Cardiac septum (tissue), 1 donor: ENCODE data around the genes ZCRB1, NELL2 and SCAF11.

DNA sequence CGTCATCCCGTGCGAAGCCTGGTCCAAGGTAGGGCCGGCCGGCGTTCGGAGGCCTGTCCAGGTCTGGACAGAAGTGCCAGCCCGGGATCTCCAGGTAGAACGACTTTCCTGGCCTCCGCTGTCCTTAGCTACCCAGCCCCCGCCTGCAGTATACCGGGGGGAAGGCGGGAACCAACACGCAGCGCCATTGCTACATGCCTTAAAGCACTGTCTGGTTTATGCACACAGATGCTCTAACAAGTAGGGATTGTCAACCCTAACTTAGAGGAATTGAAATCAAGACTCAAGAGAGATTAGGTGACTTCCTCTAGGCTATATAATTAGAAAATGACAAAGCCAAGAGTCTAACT is 561 bp upstream of the YAF2 start:
- PRO-cap, result no peak

DNA sequence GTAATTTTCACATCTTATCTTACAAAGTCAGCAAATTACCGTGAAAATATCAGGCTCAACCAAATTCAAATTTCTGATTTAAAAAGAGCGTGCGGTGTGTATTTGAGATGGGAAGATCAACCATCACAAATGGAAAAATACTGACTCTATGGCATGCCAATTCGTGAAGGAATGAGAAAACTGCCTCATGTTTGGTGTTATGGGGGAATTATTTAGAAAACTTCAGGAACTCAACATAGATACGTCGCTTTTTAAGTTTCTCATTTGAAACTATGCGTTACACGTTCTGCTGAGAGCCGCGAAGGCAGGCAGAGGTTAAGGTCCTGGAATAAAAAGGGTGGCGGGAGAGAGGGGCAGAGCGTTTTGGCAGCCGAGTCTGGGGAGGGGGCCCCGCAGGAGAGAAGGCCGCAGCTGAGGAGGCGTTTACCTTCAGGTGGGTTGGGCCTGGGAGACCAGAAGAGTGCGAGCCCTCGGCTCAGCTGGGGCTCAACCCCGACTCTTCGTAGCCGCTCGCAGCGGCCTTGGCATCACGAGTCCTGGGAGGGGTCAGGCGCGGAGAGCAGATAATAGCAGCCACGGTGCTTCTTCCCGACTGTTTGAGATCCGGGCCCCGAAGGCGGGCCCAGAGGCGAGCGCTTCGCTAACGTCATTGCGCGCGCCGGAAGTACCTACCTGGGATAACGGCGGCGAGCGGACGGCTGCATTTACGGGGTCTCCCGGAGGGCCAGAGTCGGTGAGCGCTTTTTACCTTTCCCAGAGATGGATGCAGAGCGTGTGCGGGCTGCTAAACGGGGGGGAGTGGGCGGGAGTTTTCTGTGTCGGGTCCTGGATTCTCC is at the start of gene ZCRB1:
ZCRB1 (minus strand) TSS at position 598 of the 836 bp plus-strand sequence.
- PRO-cap, result bidirectional peak, plus-strand start at position 671 of the sequence, minus-strand start at position 598 of the sequence

- PRO-cap, result unidirectional peak, plus-strand start at chr12:42426987
Measured at GRCh38 chr12:42426538-42427206, 100.7 kb downstream of the PPHLN1 start.

GRCh38 chr12:42588470-42589468 is 777 bp downstream of the PRICKLE1 start:
- PRO-cap, result bidirectional peak, plus-strand start at chr12:42588733, minus-strand start at chr12:42588697

DNA sequence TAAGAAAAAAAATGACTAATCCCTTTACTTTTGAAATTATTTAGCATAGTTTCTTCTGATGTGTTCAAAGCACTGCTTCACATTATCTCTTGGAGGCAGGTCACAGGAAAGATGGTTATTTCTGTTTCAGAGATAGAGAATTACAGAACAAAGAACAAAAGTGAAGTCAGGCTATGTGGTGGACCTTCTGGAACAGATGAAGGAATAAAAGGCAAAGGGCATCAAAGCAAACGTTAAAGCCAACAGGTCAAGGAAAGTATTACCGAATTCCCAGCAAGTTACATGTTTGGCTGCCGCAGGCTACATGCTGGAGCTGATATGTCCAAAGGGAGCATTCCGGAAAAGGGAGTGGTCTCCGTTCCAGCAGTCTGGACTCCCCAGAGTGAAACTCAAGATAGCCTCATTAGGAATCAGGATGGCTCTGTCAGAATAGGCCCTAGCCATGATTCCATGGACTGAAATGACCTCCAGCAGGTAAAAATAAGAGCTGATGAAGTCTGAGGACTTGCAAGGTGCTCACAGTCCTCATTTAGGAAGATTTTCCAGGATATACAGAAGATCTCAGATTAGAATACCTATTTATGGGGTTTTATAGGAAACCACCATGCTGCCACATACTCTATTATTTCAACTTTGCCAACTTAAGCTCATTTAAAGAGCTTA is 379.8 kb upstream of the PRICKLE1 start:
- PRO-cap, result no peak

DNA sequence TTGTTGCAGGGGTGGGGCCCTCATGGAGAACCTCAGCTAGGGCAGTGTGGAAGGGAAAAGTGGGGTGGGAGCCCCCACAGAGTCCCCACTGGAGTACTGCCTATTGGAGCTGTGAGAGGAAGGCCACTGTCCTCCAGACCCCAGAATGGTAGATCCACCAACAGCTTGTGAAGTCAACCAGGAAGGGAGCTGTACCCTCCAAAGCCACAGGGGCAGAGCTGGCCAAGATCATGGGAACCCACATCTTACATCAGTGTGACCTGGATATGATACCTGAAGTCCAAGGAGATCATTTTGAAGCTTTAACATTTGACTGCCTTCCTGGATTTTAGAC is 466.7 kb downstream of the ADAMTS20 start:
- PRO-cap, result no peak

GRCh38 chr12:43952117-43952825 is 116.4 kb downstream of the TMEM117 start:
- PRO-cap, result no peak

- PRO-cap, result no peak
Measured at GRCh38 chr12:44874842-44875367, 1.2 kb downstream of the NELL2 start.

DNA sequence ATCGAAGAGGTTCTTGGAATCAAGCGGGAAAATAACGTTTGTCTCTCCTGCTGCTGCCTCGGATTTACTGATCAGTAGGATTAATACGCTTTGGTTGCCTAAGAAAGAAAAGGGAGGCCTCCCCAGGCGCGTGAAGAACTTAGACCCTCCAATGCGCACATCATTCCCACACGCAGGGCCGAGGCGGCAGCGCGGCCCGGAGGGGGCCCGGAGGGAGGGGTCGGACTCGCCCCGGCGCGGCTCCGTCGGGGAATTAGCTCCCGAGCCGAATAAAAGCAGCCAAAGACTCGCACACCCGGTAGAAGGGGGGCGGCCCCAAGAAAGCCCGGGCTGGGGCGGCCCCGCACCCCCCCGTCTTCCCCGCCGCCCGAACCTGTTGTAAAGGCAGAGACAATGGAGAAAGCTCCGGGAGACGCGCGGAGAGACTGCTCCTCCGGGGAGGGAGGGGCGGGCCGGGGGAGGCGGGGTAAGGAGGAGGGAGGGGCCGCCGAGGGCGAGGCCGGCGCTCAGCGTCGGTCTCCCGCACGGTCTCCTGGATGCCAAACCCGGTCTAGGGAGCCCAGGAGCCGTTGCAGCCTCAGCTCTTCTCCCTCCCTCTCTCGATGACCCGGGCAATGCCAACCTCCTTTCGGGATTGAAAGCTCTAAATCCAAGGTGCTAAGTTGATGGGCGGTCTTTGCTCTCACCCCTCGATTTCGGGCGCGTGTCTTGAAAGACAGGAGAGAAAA is at the start of gene NELL2:
NELL2 (minus strand) TSS at position 395 of the 728 bp plus-strand sequence.
- PRO-cap, result bidirectional peak, plus-strand start at position 542 of the sequence, minus-strand start at position 373 of the sequence

GRCh38 chr12:45050322-45050736 is 570 bp downstream of the DBX2 start:
- PRO-cap, result no peak

- PRO-cap, result bidirectional peak, plus-strand start at chr12:45234889, minus-strand start at chr12:45234505
Measured at GRCh38 chr12:45234100-45235088, 18.5 kb downstream of the ANO6 start.

DNA sequence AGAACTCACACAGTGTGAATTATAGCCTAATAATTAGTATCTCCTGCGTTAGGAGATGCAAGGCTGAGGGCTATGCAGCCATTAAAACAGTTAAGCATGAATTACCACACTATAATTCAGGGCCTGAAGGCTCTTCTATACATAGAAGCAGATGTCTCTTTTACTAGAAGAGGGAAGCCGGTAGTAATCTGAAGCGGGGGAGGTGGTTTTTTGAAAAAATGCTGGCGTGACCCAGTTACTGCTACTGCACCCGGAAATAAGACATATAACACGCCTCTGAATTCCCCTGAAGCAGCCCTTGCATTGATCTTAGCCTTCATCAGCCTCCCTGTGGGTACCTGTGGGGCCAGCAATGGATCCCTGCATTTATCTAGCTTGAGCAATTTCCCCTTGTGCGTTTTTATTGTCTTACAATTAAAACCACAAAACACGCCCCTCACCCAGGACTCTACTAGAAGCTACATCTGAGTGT is 211.0 kb upstream of the ARID2 start:
- PRO-cap, result no peak

DNA sequence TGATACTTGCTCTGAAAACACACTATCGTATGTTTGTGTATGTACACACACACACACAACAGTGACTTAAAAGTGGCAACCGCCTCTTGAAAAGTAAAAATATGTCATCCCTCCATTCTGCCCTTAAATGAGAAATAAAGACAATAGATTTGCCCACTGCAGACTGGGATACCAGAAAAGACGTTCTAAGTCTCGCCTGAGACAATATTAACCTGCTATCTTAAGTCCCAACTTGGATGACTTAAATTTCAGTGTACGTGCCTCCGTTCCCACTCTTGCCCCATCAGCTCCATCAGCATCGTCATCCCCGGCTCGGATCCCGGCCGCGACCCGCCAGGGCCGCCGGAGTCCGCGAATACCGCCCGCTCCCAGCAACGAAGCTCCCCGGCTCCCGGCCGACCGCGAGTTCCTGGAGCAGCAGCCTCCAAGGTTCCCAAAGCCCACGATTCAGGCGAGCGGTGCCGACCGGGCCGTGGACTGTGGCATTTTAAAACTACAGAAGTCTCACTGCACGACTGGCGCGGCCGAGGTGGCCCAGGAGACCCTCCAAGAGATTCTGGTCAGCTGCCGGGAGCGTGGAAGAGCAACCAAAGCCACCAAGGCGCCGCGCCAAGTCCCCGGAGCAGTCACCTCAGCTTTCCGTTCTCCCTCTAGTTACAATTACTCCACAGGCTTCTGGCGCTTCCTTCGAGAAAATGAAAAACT is 2.7 kb upstream of the ARID2 start:
- PRO-cap, result unidirectional peak, plus-strand start at position 322 of the sequence

- PRO-cap, result no peak
Measured at GRCh38 chr12:45743227-45744081, 13.9 kb downstream of the ARID2 start.

- PRO-cap, result bidirectional peak, plus-strand start at chr12:45990959, minus-strand start at chr12:45990594
Measured at GRCh38 chr12:45990169-45990775, at the start of gene SCAF11. SCAF11 (minus strand) TSS chr12:45990574.

DNA sequence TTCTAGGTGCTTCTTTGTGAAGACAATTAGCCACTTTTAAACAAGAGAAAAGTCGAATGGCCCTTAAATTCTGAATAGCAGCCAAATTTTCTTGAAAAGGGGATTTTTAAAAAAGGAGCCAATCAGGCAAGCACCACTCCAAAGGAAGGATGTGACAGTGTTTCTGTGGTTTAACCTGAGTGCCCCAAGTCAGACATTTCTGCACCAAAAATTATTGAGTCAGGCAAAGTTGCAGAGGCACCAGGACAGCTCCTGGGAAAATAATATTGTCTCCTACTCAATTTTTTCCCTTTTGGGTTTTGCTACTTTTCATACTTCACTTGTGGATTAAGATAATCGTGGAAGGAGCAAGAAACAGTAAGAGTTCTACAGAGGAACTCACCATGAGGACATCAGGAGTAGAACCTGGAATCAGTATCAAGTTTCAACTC is 91.0 kb downstream of the SLC38A1 start:
- PRO-cap, result no peak

DNA sequence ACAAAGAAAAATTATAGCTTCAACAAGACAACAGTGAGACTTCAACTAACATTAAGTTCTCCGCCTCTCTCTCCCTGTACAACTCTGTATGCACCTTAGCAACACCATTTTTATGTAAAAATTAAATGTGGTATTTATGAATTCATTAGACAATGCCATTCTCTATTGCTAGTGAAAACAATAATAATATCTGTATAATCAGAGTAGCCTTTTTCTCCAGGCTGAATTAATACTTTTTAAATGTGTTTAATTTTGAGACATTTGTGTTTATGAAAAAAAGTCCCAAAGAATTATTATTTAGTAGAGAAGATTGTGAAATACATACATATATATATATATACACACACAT is 68.8 kb downstream of the SLC38A1 start:
- PRO-cap, result no peak

DNA sequence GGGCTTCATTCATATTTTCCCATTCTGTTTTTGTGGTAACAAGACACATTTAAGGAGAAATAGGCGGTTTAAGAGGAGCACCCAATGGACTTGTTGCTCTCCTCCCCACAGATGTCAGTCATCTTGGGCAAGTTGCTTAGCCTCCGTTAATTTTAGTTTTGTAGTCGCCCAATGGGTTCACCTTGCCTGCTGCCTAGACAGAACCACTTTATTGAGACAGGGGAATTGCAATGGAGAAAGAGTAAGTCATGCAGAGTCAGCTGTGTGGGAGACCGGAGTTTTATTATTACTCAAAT is 50.5 kb downstream of the SLC38A1 start:
- PRO-cap, result no peak

- PRO-cap, result no peak
Measured at GRCh38 chr12:46224275-46224772, 44.5 kb downstream of the SLC38A1 start.

GRCh38 chr12:46267635-46267905 is 1.3 kb downstream of the SLC38A1 start:
- PRO-cap, result bidirectional peak, plus-strand start at chr12:46267762, minus-strand start at chr12:46267683